OVCAR3 (cell line): ENCODE data around the genes CSTL1, CST9L and ACSS1.

GRCh38 chr20:23363040-23363682 lies 1.2 kb downstream of the GZF1 start:
- RRBS: no CpG with 5 or more reads among the region's 10 CpGs

GRCh38 chr20:23366583-23367098 lies 4.7 kb downstream of the GZF1 start:
- RRBS: no CpG with 5 or more reads among the region's 1 CpG

DNA sequence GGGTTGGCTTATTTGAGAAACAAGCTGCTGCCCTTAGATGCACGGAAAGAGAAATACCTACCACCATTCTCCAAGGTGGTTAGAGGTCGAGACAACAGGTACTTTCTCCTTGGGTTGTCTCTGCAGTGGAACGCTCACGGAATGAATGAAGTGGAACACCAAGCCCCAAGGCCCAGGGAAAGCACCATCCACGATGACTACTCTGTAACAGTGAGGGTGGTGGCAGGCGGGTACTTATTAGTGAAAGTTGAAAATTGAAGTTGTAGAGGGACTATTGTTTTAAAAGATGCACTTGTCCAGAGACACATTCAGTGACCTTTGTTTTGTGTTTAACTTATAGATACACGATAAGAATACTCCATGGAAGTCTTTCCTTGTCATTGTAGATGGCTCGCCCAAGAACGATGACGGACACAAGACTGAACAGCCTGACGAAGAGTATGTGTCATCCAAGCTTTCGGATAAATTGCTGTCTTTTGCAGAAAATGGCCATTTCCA lies 7.8 kb downstream of the GZF1 start:
- RRBS: no CpG with 5 or more reads among the region's 12 CpGs

GRCh38 chr20:23439567-23439816 lies at the start of gene CSTL1:
Gene CSTL1, plus strand, starts transcription at chr20:23439685.
- RRBS: no CpG with 5 or more reads among the region's 3 CpGs

DNA sequence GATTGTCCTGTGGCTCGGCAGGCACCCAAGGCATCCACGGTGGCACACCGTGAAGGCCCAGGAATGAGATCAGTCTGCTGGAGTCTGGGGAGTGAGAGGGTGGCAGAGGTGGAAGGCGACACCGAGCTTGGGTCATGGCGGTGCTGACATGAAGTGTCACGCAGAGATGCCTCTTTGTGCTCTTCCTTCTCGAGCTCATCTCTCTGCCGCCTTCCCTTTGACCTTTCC lies 33.1 kb downstream of the CST8 start:
- RRBS: no CpG with 5 or more reads among the region's 9 CpGs

GRCh38 chr20:23568352-23568948 lies at the start of gene CST9L:
Gene CST9L, minus strand, starts transcription at chr20:23568484.
- RRBS: no CpG with 5 or more reads among the region's 11 CpGs

DNA sequence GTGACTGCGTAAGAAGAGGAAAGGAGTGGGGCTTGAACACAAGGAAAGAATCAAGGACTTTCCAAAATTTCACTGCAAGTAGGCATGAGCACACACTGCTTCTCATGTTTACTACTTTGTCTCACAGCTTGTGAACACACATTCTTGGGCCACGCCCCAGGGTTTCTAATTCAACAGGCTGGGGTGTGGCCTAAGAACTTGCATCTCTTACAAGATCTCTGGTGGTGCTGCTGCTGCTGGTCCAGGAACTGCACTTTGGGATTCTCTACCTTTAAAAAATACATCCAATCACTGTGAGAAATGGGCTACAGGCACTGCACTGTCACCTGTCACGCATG lies 11.5 kb downstream of the CST3 start:
- RRBS: no CpG with 5 or more reads among the region's 3 CpGs

GRCh38 chr20:24034538-24035136 lies 46.1 kb upstream of the GGTLC1 start:
- RRBS: no CpG with 5 or more reads among the region's 3 CpGs

GRCh38 chr20:24066027-24066545 lies 77.5 kb upstream of the GGTLC1 start:
- RRBS: no CpG with 5 or more reads among the region's 5 CpGs

DNA sequence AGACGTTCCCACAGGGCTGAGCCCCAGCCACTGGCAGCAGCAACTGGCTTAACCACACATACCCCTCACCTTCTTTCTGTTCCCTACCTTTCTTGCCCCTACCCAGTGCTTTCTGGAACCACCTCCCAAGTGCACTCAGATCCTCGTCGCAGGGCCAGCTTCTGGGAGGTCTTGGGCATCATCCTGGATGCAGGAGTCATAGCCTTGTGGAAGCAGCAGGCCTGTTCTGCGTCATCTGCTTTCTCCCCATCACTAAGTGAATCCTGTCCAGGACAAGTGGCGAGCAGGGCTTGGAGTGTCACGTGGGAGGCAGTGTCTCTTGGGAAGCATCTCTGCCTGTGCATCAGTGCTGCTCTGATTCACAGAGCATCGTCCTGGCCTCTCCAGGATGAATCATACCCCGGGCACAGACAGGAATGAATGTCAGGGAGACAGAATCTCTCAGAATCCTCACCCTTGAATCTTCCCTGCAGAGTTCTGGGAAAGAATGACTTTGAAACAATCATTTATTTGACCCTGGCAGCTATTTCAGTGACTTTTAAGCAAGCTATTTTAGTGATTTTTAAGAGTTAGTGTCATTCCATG lies 32.7 kb downstream of the SYNDIG1 start:
- RRBS: no CpG with 5 or more reads among the region's 8 CpGs

GRCh38 chr20:24950672-24951309 lies 1.7 kb downstream of the CST7 start:
- RRBS: no CpG with 5 or more reads among the region's 16 CpGs

DNA sequence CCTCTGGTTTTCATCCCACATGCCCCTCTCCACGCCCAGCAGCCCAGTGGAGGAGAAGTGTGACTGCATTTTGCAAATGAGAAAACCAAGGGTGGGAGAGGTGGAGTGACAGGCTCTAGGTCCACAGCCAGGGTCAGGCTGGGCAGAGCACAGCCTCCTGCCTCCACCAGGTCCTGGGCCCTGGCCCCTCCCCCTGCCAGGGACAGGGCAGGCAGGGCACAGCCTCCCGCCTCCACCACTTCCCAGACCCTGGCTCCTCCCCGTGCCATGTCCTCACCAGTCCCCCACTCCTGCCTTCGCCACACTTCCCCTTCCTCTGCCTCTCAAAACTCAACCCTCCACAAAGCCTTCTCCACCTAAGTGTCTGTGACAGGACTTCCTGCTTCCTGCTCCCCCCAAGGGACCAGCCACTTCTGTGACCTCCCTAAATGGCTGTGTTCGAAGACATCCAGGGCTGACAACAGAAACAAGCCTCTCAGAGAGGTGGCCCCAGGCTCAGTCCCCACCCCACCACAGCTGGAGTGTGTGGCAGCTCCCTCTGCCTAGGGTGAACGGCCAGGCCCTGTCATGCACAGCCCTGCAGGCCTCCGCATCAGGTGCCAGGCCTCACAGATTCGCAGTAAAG lies 14.9 kb downstream of the ACSS1 start:
- RRBS: no CpG with 5 or more reads among the region's 8 CpGs

GRCh38 chr20:25056959-25057720 lies 799 bp downstream of the ACSS1 start:
- RRBS: 6% methylated on average over 29 of the region's 72 CpGs

DNA sequence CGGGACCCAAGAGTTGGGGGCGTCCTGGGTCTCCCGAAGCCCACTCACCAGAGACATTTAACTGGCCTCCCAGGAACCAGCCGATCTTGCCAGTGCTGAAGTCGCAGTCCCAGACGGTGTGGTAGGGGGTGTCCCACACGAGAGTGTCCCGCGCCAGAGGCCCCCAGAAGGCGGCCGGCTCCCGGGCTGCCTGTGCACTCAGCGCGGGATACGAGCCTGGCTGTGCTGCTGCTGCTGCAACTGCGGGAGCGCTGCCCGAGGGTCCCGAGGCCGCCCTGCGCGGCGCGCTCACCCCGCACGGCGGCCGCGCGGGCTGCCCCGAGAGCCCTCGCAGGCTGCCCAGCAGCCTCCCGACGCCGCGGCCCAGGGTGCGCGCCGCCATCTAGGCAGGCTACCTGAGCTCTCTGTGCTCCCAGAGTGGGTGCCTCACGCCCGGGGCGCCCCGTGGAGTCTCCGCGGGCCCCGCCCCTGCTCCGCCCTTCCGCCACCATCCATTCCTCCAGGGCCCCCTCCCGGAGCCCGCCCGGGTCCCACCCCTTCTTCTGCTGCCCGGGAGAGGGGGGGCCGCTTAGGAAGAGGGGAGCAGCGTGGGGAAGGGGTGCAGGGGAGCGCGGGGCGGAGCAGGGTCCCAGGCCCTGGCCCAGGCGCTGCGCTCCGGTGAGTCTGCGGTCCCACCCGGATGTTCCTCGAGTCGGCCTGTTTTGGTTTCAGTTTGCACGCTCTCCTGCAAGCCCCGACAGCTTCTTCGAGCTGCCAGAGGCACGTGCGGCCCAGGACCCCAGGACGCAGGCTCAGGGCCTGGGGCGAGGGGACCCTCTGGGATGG lies at the start of gene ACSS1:
ACSS1 (minus strand) TSS at position 419 of the 825 bp plus-strand sequence.
- RRBS: 6% methylated on average over 13 of the region's 71 CpGs

DNA sequence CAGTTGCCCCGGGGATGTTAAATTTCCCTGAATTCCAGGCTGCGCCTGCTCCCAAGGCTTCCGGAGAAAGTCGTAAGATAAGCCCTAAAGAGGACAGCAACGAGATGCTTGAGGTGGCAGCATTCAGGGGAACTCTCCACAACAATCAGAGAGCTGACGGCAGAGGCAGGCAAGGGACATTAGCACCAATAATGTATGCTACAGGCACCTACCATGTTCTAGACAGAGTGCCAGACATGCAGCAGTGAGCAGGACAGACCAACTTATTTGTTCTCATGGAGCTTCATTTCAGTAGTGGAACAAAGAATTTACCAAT lies 3.5 kb upstream of the ENTPD6 start:
- RRBS: 89% methylated on average over 3 of the region's 6 CpGs

- RRBS: no CpG with 5 or more reads among the region's 13 CpGs
Observed at GRCh38 chr20:25227490-25228026, 20.3 kb upstream of the PYGB start.

DNA sequence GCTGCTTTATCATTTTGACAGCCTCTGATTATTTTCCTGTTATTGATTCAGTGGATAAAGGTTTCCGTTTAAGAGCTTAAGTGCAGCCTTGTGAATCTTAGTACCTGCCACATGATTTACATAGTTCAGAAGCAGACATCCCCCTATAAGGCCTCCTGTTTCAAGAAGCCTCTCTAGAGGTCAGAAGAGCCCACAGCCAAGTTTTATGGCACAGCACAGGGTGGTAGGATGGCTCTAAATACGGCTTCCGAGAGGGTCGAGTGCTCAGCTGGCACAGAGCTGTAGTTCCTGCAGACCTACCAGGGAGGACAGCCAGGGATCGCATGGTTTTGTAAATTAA lies 17.6 kb upstream of the PYGB start:
- RRBS: no CpG with 5 or more reads among the region's 5 CpGs

DNA sequence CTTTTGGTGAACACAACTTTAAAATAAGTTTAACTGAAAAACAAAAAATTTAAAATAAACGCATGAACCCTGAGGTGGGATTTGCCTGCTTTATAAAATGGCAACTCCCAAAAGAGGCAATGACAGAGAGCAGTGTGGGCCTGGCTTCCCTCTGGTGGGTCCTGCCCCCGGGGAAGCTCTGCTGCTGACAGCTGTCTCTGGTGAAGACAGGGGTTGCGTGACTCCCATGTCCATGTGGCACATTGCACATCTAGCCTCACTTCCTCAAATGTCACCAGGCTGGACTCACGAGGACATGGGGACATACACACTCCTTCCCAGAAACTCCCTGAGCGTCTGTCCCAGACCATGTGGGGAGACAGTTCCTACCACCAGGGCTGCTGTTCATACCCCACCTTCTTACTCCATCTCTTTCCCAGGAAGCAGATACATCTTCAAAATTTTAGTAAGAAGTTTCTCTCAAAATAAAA lies 66.2 kb downstream of the ABHD12 start:
- RRBS: no CpG with 5 or more reads among the region's 5 CpGs

DNA sequence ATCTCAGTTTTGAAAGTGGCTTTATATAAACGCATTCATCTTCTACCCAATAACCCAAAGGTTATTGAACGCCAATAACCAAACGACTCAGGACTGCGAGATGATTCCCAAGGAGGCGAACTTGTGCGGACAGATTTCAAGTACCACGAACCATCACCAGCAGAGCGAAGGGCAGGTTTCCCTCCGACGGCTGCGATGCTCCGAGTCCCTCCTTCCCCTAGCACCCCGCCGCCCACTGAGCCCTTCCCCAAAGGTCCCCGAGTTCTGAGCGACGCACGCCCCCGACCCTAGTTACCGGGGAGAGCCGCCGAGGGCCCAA lies 1.0 kb downstream of the ABHD12 start:
- RRBS: 3% methylated on average over 3 of the region's 22 CpGs

- RRBS: no CpG with 5 or more reads among the region's 13 CpGs
Observed at GRCh38 chr20:25718865-25719561, 22.4 kb upstream of the ZNF337 start.